ENCODE measurements around a stretch of chr12.

GRCh38 chr12:91987971-91988379 is 157.7 kb downstream of the BTG1 start:
- PRO-cap = no peak

DNA sequence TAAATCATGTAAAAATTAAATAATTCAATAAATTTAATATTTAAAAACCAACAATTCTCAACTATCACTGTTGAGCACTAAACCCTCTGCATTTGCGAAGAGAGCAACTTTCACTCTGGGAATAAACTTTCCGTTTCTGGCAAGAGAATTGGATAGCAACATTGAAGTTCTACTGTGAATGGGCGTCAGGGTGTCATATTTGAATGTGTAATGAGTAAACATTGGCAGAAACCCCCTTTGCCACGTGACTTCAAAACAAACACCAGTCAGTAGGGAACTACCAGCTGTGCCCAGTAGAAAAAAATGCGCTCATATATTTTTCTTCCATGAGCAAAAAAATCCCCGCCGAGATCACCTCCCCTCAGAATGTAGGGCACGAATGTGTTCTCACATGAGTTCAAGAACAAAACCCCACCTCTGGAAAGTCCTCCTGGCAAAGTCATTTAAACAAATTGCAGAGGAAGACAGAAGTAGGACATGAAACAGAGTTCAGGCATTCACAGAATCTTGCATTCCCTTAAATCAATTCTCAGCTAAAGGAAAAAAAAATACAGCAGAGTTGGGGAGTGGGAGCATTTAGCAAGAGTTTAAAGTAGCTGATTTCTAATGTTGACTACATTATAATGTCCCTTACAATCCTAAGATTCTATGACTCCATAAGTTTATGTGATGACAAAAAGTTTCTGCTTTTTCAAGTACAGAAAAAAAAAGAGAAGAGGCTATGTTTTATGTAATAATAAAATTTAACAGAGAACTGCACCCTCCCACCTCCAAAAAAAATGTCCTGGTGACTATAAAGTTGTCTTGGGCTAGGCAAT is 80.5 kb downstream of the BTG1 start:
- PRO-cap = no peak

DNA sequence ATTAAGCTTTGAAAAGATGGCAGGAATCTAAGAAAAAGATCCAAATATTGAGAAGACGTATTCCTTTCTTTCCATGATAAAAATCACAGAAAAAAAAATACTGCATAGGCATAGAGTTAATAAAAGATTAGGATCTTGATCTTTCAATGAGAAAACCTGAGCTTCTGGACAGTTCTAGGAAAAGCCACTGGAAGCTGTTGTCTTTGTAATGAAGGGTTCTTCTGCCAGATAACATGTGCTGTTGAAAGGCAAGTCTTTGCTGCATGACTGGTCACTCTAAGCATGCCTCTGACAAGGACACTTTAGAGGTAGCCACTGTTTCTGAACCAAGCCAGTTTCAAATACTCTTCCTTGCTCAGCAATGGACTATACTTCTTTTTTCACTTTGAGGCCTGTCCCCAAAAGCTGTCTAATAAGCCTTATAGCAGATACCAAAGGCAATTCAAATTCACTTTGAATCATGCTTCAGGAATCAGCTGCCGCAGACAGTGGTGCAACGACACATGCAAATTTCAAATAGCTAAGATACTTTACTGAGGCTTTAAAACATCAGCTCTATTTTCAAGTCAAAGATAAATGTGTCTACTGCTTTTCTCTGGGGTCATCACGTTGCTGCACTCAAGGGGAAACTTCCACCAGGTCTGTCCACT is 70.2 kb downstream of the BTG1 start:
- PRO-cap = no peak

GRCh38 chr12:92107179-92107710 is 38.4 kb downstream of the BTG1 start:
- PRO-cap = no peak

DNA sequence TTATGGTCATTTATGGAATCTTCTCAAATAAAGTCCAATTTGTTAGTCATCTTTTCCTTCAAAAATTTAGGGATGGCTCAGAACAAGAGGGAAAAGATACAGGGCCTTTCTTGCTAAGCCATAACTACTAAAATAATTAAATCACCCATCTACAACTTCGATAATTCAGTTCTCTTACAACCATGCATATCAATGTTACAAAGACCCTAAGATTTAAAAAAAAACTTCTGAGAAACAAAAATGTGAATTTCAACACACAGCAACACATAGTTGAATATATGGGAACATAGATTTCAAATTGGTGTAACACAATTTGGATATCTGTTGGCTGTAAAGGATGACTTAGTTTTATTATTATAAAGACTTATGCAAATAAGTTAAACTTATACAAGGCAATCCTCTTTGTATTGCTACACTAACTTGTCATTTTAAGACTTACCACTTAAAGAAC is 6.7 kb downstream of the BTG1 start:
- PRO-cap = no peak

DNA sequence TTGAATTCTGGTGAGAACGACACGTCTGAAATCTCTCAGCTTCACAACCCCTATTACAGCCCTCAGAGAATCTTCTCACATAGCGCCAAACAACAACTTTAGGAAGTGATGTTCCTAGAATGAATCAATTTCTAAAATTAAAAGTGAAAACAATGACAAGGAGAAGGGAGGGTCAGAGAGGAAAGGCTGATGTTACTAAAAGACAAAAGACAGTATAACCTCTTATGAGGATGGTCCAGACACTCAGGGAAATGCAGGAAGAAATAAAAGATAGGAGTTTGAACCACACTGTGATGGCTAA is 270.8 kb upstream of the BTG1 start:
- PRO-cap = no peak

GRCh38 chr12:92444537-92445149 is 258.1 kb upstream of the PLEKHG7 start:
- PRO-cap = no peak

- PRO-cap = no peak
These were observed 200.5 kb upstream of the PLEKHG7 start for GRCh38 chr12:92502272-92502710.

GRCh38 chr12:92547001-92547352 is 155.8 kb upstream of the PLEKHG7 start:
- PRO-cap = no peak

DNA sequence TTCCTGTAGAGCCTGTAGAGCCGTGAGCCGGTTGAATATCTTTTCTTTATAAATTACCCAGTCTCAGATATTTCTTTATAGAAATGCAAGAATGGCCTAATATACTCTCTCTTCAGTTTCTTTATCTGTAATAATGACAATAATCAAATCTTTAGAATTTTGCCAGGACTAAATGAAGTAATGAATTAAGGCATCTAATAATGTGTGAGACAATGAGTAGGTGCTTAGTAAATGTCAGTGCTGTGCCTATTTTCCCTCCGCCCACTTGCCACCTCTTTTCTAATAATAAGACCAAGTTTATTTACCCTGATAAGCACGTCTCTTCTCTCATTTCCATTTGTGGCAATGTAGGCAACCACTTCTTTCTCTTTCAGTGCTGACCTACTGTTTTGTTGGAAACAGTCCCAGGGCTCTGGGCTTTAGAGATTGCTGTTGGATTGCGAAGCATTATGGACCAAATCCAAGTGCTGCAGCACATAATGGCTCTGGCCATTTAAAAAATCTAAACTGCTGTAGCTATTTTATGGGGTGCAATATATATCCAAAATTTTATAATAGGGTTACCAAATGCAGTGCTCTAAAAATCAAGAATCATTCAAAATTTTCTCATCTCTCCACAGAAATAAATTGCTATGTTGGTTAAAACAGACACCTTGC is 141.3 kb upstream of the PLEKHG7 start:
- PRO-cap = no peak

DNA sequence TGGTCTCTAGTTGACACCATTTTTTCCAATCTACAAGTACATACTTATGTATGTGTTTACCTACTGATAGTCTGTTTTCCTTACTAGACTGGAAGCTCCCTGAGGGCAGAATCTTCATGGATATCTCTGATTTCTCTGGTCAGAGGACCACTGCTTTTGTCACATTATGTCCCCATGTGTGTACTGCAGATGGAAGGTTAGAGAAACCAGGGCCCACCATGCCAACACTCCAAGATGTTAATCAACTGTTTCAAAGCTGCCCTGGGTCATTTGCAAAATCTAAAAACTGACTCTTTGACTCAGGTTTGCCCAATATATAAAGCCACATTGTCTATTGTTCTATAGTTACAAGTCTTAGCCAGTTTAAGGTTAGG is 100.6 kb upstream of the PLEKHG7 start:
- PRO-cap = no peak

- PRO-cap = unidirectional peak, plus-strand start at chr12:92927925
These were observed 1.2 kb downstream of the EEA1 start for GRCh38 chr12:92927831-92928399.

DNA sequence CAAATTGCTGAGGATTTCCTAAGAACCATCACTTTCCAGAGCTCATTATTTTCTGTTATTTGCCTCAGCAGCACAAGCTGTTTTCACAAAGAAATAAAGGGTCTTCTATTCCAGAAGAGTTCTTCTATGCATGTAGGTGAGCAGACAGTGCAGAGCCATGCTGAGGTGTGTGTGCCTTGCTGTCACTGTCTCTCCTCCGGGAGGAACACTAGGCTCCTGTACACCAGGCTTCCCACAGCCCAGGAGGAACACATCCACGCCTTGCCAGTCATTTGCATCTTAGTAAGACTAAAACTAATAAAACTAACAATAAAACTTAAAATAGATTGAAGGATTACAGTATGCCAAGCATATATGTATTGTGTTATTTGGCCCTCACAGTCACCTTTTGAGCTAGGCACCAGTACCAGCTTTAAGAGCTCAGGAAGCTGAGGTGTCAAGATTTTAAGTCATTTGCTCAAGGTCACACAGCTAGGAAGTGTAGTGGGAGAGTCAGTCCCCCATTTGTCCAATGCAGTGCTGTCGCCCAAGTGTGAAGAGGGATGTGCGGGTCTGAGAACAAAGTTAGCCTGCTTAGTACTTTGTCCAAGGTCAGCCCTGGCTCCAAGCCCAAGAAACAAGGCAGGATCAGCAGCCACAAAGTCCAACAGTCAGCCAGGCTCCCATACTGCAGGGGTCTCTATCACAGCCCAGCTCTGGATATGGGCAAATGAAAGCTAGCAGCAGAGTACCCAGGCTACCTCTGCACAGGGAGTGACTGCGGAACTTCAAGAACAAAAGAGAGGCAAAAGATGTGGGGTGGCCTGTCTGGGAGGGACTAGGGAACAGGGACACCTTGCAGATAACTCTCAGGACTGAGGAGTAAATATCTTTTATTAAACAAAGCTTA is 90.6 kb upstream of the EEA1 start:
- PRO-cap = no peak

DNA sequence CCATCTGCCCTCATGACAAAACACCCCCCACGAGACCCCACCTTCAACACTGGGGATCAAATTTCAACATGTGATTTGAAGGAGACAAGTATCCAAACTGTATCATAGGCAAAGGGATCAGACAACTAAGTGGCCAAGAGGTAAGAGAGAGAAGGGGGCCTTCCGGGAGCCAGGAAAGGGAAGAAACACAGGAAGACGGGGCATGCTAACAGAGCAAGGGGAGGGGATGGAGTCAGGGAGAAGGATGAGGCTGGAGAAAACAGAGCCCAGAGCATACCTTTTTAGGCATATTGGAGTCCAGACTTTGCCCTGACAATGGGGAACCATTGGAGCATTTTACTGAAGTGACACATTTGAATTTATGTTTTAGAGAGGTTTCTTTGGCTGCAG is 204.4 kb upstream of the NUDT4 start:
- PRO-cap = no peak

GRCh38 chr12:93374371-93374901 is 3.3 kb upstream of the NUDT4 start:
- PRO-cap = no peak

- PRO-cap = no peak
These were observed 29.4 kb downstream of the UBE2N start for GRCh38 chr12:93412254-93412818.

DNA sequence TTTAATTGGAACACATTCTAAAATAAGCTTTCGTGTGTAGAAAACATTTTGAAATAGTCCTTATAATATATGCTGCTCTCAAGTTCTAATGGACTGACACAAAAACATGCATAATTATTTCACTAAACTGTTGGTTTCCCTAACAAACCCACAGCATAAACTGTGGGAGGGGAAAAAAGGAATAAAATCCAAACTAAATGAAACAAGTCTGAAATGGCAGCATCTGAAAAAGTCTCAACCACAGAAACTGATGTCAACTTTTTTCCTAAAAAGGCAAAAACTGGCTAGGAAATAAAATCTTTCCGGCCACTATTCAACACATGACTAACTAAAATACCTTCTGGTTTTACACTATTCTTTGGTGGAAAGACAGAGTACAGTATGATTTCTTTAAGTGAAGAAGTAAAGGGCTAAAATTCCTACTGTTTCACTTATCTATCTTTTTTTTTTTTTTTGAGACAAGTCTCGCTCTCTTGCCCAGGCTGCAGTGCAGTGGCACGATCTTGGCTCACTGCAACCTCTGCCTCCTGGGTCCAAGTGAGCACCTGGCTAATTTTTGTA is 25.7 kb downstream of the UBE2N start:
- PRO-cap = no peak

DNA sequence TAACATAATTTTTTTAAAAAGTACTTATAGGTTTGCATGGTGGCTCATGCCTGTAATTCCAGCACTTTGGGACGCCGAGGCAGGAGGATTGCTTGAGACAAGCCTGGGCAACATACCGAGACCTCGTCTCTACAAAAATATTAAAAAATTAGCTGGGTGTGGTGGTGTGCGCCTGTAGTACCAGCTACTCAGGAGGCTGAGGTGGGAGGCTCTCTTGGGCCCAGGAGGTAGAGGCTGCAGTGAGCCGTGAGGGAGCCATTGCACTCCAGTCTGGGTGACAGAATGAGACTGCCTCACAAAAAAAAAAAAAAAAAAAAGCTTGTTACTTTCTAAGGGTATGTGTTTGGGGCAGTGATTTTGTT is 354 bp upstream of the MRPL42 start:
- PRO-cap = no peak

DNA sequence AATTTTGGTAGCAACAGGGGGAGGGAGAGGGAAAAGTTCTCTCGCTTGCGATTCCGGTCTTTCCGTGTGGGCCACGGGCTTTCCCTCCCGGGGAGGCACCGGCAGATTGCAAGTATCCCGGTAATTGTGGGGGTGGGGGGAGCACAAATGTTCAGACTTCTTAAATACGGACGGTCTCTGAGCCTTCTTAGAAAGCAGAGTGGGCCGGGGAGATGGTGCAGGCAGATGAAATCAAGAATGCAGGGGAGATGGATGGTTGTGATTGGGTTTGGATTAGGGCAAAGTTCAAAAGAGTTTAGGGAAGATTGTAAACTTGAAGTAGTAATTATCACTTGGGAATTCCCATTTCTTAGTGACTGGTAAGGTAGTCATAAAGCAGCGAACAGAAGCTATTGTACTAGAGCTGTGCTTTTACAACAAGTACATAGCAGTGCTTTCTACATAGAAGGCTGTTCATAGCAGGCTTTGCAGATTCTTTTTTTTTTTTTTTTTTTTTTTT is 1.3 kb downstream of the SOCS2 start:
- PRO-cap = no peak

- PRO-cap = no peak
These were observed 28.9 kb downstream of the CRADD start for GRCh38 chr12:93705867-93706708.

Measured in type B pancreatic cell (in vitro differentiated cells).